Mesangial cell (primary cell): ENCODE measurements around a stretch of chr7.

DNA sequence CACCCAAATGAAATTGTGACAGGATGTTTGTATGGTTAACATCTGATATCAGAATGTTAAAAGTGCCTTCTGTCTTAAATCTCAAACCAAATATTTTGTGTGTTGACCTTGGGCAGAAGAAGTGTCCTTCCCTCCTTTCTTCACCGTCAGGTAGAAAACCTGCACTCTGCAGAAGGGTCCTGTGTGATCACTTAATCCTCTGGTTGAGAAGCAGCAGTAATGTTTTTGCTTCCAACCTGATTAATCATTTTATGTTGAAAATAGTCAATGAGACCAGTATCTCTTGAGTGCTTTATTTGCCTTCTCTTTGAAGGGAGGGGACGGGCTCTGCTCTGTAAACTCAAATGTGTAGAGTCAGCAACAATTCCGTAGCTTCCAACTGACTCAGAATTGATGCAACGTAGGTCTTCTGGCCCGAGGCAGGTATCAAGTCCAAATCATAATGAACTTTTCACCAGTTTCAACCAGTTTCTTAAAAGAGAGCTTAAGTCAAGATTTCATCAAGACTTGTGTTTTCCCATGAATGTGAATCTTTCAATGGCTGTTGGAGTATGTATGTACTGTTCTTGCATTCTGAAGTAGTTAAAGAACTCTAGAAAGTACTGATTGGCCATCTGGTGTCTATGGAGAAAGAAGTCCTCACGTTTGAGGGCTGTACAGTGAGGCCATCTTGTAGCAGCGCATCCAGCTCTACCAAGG is 26.3 kb downstream of the GUSB start:
- RAMPAGE, long total RNA, result no peak

DNA sequence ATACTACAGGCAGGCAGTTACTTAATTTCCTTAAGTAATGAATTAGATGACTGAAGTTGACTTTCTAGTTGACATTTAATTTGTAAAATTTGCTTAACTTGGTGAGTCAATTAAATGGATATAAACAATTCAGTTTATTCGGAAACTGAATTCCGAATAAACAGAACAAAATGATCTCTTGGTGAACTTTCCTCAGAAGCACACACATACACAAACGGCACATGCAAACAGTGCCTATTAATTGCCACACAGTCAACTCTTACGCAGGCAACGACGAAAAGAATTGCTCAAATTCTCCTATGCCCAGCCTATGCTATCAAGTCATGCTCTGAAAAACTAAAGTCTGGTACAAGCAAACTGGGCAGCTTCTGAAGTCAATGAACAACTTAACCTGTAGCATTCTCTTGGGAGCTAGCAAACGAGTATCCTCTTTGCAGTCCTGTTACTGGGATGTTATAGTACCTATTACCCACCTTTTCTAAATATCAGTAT is 38.9 kb upstream of the ASL start:
- RAMPAGE, long total RNA, result no peak

DNA sequence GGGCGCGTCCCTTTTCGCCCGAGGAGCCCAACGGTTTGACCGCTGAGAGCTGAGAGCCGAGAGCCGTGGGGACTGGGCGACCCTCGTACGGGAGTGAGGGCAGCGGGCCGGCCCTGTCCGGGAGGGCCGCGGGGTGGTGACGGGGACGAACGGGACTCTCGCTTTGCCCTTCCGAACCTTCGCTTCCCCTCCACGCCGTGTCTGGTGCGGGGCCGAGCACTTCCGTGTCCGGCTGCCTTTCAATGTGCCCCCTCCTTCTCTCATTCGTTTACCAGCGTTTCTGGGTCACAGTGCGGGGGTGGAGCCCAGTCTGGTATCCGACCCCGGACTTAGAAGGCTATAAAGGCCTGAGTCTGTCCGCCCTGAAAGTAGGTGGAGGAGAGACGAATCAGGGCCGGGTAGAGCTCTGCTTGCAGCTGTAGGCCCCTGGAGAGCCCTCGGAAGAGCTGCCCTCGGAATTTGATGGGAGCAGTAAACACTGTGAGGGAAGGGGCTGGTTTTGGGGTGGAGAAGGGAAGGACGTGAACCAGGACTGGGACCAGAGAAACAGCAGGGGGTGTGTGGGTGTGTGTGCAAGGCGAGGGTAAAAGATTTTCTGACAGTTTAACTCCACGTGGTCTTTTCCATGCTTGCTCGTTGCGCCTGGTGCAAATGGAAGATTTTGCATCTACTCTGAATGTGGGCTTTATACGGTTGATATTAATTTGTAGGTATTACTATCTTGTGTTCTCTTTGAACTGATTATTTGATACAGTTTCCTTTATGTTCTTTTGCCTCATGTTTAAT is 529 bp downstream of the CRCP start:
- RAMPAGE, long total RNA, result no peak

DNA sequence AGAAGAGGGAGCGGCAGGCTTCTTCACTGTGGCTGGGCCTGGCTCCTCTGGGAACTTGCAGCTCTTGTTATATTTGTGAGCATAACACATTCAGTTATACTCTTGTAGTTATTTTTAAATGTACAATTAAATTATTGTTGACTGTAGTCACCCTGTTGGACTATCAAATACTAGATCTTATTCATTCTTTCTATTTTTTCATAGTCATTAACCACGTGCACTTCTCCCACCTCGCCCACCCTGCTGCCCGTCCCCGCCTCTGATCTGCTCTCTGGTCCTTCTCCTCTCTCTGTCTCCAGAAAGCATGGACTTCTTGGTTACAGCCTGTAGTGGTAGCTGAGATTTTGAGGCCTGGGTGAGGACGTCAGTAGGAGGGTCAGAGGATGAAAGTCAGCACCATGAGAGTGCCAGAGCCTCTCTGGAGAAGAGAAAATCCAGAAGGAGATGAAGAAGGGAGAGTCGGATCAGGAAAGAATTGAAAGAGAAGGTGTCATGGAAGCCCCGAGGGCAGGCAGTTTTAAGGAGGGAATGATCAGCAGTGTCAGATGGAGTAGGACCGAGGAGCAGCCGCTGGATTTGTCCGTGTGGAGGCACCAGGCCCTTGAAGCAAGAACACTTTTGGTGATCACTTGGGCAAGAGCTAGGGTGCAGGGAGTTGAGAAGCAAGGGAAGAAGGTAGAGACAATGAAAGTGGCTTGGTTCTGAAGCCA is 26.6 kb downstream of the CRCP start:
- RAMPAGE, long total RNA, result no peak

GRCh38 chr7:66150198-66151177 is 35.8 kb downstream of the CRCP start:
- RAMPAGE, long total RNA, result no peak

GRCh38 chr7:66556981-66557706 is 71.5 kb upstream of the KCTD7 start:
- RAMPAGE, long total RNA, result no peak

- RAMPAGE, long total RNA, result no peak
Measured at GRCh38 chr7:66758847-66759651, 18.5 kb downstream of the RABGEF1 start.

- RAMPAGE, long total RNA, result no peak
Measured at GRCh38 chr7:66773011-66773276, 32.4 kb downstream of the RABGEF1 start.

DNA sequence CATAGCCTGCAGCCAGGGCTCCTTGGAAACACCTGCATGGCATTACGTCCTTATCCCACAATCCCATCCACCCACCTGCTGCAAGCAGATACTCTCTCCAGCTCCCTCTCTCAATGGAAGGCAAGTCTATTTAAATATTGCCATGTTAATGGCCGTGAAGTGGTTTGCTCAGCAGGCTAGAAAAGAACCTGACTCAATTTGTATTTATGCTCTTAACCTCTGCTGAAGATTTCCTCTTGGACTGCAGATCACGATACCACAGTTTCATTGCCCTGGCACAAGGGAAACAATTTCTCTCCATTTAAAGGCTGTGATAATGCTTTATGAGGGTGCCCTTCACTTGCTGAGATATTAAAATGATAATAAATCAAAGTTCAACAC is 137.0 kb downstream of the SPDYE21 start:
- RAMPAGE, long total RNA, result no peak

GRCh38 chr7:67518479-67519161 is 241.9 kb downstream of the SPDYE21 start:
- RAMPAGE, long total RNA, result no peak

- RAMPAGE, long total RNA, result no peak
Measured at GRCh38 chr7:67625280-67626012, 348.7 kb downstream of the SPDYE21 start.

GRCh38 chr7:68543181-68543696 is 1055.0 kb upstream of the AUTS2 start:
- RAMPAGE, long total RNA, result no peak

DNA sequence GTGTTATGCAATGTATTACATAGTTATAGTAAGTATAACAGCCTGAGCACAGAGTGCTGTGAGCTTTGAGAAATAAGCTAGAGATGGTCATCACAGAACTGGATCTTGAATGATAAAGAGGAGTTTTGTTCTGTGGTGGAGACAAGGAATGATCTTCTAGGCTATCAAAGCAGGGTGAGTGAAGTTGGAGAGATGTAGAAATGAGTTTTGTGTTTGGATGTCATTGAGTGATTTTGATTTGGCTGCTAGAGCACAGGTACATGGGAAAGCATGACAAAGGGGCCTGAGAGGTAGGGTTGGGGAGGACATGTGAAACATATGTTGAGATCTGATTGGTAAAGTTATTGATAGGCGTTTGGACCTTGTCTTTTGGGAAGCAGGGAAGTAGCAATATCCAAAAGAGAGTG is 123.4 kb downstream of the AUTS2 start:
- RAMPAGE, long total RNA, result no peak

DNA sequence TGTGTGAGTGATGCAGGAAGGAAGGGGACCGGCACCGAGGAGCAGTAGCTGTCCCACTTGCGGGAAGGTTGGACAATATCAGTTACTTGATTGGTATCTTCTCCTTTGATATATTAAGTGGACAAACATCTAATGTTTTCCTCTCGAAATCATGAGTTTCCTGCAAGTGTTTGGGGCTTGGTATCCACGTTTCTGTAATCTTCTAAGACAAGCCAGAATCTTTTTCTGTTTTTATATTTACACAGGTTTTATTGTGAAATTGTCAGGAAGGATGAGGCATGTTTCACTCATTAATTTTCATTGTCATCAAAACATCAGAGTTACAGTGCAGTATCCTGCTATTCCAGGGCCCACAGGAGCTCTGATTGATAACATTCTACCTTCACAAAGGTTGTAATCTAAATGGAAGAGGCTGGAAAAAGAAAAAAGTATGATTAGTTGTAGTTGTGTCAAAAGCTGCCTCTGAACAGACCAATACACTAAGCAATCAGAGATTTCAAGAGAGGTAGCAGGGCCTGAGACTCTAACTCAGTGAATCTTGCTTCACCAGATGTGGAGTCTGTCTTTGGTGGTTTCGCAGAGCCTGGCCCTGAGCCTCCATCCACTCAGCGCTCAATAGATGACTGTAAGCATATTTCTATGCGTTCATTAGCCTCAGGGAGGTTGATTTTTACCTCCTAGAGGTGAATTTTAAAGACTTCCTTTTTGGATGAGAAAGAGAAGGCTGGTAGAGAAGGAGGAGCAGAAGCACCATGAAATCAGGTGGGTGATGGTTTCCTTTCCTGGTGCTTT is 627.2 kb upstream of the GALNT17 start:
- RAMPAGE, long total RNA, result no peak

GRCh38 chr7:70695386-70695832 is 436.5 kb upstream of the GALNT17 start:
- RAMPAGE, long total RNA, result no peak

DNA sequence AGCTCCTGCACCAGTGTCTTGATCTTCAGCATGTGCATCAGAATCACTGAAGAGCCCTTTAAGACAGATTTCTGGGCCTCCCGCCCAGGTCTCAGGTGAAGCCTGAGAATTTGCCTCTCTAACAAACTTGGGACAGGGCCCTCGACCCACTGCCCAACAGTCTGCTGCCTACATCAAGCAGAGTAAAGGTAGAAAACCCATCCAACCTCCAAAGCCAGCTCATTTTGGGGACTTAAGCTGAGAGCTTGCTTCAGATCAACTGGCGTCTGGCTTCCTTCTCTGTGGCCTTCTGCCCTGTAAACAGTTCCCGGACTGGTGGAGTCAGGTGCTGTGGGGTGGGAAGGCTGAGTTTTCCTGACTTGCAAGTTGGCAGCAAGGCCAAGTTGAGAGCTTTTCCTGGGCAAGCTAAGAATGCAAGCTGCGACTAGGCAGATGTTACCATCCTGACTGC is 3.6 kb downstream of the GALNT17 start:
- RAMPAGE, long total RNA, result no peak

- RAMPAGE, long total RNA, result no peak
Measured at GRCh38 chr7:71221463-71221856, 89.5 kb downstream of the GALNT17 start.

GRCh38 chr7:72335382-72336503 is 76.4 kb downstream of the CALN1 start:
- RAMPAGE, long total RNA, result no peak

- RAMPAGE, long total RNA, result no peak
Measured at GRCh38 chr7:72337515-72338114, 74.5 kb downstream of the CALN1 start.

DNA sequence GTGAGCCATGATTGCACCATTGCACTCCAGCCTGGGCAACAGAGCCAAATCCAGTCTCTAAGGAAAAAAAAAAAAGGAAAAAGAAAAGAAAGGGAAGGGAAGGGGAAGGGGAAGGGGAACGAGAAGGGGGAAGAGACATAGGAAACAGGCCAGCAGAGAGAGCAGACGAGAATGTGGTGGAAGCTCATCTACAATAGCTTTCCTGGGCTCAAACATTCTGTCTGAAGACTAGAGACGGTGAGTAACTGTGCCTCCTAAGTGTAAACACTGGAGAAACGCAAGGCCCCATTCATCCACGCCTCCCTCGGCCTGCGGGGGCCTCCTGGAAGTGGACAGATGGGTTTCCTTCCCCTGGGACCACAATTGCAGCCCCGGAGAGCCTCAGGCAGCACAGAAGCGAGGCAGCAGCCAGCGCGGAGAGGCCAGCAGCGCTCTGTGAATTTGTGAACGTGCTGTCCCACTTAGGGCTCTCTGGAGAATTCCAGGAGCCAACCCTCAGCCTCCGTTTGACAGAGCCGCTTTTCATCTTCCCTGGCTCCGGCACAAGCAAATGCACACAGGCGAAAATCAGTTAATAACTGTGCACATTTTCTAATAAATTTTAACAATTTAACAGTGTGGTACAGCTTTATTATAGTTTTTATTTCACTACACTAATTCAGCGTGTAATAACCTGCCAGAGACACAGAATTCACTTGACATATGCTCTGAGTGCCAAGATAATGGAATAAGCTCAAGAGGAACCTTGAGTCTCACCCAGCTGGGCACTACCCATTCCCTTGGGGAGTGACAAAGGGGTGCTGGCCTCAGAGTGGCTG is 23.2 kb upstream of the CALN1 start:
- RAMPAGE, long total RNA, result no peak